ENCODE data around the gene C6orf58.

- RRBS: no CpG with 5 or more reads among the region's 1 CpG
Observed at GRCh38 chr6:125818717-125818999, 27.9 kb downstream of the NCOA7 start.

- RRBS: no CpG with 5 or more reads among the region's 11 CpGs
Observed at GRCh38 chr6:125888989-125890209, 67.2 kb upstream of the HINT3 start.

- RRBS: no CpG with 5 or more reads among the region's 4 CpGs
Observed at GRCh38 chr6:125906885-125907199, 49.7 kb upstream of the HINT3 start.

GRCh38 chr6:125950230-125950713 lies 6.3 kb upstream of the HINT3 start:
- RRBS: no CpG with 5 or more reads among the region's 6 CpGs

- RRBS: no CpG with 5 or more reads among the region's 4 CpGs
Observed at GRCh38 chr6:125994993-125995720, 8.8 kb downstream of the TRMT11 start.

- RRBS: no CpG with 5 or more reads among the region's 10 CpGs
Observed at GRCh38 chr6:126047410-126047821, 61.1 kb downstream of the TRMT11 start.

DNA sequence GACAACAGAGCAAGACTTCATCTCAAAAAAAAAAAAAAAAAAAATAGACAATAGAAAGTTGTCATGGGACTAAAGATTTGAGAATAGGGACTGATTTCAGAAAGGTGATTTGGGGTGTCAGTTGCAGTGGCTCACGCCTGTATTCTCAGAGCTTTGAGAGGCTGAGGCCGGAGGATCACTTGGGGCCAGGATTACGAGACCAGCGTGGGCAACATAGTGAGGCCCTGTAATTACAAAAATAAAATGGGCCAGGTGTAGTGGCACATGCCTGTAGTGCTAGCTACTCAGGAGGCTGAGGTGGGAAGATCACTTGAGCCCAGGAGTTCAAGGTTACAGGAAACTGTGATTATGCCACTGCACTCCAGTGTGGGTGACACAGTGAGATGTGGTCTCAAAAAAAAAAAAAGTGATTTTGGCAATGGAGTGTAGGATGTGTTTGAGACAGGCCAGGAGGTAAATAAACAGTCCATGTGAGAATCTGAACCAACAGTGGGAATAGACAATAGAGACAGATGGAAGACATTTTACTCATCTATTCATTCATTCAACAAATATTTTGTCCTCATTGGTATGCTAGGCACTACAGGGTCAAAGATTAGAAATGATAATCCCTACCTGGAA lies 64.1 kb downstream of the TRMT11 start:
- RRBS: no CpG with 5 or more reads among the region's 4 CpGs

DNA sequence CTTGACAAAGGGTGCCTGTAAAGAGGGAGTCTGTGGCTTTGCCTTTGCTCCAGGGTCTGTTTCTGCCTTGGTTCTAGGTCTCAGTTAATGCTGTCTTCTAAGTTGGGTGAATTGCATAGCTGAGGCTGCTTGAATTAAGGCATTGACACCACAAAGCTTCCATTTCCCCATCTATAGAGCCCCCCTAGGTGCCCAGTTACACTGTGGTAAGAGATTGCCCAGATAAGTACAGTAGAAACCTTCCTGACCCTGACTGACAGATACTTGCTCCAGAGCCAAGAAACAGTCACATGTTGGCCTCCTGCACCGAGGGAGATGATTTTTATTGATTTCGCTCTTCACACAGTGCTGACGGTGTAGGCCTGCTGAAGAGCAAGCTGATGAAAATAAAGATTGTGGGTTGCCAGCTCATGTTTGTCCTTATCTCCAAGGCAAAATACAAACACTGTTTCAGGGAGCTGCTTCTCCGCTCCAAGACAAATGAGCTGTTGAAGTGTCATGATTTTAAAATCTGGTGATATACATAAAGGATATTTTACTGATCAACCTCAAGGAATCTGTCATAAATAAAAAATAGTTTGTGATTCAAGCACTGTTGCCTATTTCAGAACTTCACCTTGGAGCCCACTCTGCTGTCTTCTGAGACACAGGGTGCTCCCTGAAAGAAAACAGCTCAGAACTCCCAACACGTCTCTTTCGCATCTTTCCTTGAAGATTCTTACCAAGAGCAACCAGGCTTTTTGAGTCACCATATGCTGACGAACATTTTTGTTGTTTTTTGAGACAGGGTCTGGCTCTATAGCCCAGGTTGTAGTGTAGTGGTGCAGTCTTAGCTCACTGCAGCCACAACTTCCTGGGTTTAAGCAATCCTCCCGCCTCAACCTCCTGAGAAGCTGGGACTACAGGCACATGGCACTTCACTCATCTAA lies 68.1 kb downstream of the TRMT11 start:
- RRBS: no CpG with 5 or more reads among the region's 8 CpGs

- RRBS: no CpG with 5 or more reads among the region's 2 CpGs
Observed at GRCh38 chr6:126095601-126096168, 109.3 kb downstream of the TRMT11 start.

DNA sequence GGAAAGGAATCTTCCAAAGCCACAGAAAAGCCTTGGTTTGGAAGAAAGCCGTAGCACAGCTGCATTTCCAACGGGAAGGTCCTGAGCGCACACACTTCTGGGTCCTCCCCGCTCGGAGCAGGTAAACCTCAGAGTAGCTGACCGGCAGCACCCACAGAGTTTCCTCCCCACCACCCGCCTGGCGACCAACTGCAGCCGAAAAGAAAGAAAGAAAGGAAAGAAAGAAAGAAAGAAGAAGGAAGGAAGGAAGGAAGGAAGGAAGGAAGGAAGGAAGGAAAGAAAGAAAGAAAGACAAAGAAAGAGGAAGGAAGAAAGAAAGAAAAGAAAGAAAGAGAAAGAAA lies 898 bp upstream of the RSPO3 start:
- RRBS: no CpG with 5 or more reads among the region's 9 CpGs

DNA sequence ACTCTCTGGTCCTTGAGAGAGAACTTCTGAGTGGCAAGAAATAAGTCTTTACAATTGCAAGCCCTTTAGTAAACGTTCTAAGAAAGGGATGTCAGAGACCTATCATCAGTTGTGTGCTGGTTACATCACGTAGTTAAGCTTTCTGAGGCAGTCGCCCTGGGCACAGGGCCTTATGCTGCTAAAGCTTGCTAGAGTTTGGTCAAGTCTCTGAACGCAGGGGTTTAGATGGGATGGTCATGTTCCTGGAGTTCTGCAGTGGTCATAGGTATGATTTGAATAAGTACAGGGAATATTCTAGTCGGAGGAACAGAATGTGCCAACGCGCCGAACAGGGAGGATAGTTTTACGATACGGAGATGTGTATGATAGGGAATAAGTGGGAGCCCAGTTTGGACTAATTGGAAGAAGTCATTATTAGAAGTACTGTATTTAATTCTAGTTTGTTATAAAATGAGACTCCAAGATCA lies 1.0 kb upstream of the ECHDC1 start:
- RRBS: no CpG with 5 or more reads among the region's 10 CpGs

DNA sequence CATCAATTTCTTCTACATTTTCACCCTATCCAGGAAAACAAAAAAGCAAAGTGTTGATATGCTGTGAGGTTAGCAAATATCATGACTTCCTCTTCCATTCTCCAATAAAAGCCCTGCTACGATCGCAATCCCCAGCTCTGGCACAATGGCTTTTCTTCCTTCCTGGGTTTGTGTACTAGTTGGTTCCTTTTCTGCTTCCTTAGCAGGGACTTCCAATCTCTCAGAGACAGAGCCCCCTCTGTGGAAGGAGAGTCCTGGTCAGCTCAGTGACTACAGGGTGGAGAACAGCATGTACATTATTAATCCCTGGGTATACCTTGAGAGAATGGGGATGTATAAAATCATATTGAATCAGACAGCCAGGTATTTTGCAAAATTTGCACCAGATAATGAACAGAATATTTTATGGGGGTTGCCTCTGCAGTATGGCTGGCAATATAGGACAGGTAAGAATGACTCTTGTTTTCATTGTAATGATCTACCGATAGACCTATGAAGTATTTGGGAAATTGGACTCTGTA lies at the start of gene C6orf58:
Gene C6orf58, plus strand, starts transcription at position 134 of the 521 bp plus-strand sequence.
- RRBS: no CpG with 5 or more reads among the region's 3 CpGs

- RRBS: no CpG with 5 or more reads among the region's 4 CpGs
Observed at GRCh38 chr6:127939461-127940132, 38.7 kb upstream of the THEMIS start.

GRCh38 chr6:128302914-128303547 lies 217.4 kb downstream of the PTPRK start:
- RRBS: no CpG with 5 or more reads among the region's 8 CpGs

DNA sequence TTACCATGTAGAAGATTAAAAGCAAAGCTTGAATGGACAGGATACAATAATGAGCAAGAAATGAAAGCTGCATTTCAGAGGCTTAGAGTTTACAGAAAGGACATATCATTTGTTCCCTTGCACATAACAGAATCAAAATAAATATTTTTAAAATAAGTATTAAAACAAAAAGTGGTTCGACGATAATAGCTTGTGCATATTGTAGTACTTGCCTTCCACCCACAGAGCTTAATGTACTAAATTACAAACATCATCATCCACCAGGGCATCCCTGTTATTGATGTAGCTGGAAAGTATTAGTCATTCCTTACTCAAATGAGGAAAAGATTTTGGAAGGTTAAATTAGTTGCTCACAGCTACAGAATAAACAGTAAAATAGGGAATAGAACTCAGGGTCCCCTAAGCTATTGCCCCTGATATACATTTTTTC lies 150.4 kb downstream of the PTPRK start:
- RRBS: no CpG with 5 or more reads among the region's 2 CpGs

- RRBS: no CpG with 5 or more reads among the region's 6 CpGs
Observed at GRCh38 chr6:128885421-128885882, 2.5 kb downstream of the LAMA2 start.

GRCh38 chr6:128886528-128886958 lies 3.6 kb downstream of the LAMA2 start:
- RRBS: no CpG with 5 or more reads among the region's 1 CpG

DNA sequence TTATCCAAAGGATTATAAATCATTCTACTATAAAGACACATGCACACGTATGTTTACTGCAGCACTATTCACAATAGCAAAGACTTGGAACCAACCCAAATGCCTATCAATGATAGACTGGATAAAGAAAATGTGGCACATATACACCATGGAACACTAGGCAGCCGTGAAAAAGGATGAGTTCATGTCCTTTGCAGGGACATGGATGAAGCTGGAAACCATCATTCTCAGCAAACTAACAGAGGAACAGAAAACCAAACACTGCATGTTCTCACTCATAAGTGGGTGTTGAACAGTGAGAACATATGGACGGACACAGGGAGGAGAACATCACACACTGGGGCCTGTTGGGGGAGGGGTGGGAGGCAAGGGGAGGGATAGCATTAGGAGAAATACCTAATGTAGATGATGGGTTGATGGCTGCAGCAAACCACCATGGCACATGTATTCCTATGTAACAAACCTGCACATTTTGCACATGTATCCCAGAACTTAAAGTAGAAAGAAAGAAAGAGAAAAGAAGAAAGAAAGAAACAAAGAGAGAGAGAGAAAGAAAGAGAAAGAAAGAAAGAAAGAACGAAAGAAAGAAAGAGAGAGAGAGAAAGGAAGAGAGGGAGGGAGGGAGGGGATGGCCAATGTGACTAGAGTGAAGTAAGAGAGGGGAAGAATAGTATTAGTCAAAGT lies 114.0 kb downstream of the LAMA2 start:
- RRBS: no CpG with 5 or more reads among the region's 4 CpGs

DNA sequence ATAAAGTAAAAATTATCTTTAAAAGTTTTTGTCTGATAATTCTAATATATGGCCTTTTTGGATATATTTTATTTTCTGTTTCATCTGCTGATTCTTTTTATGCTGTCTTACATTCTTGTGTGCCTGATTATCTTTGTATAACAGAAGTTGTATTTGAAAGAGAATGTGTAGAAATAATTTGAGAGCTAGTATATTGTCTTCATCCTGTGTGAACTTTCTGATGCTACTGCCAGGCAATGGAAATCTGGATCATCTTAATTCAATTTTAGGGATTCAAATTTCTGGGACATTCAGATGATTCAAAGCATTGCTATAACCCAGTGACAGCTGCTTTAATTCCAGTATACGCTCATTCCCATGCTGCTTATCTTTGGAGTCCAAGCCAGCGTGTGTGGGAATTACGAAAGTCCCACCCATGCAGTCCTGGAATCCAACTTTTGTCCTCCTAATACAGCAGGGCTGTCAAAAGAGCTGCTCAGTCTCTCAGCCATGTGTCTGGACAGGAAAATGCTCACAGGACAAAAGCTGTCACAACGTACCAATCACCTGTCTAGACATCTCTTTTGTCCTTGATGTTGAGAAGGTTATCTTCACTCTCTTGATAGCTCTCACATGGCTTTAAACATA lies 219.7 kb downstream of the LAMA2 start:
- RRBS: no CpG with 5 or more reads among the region's 4 CpGs

DNA sequence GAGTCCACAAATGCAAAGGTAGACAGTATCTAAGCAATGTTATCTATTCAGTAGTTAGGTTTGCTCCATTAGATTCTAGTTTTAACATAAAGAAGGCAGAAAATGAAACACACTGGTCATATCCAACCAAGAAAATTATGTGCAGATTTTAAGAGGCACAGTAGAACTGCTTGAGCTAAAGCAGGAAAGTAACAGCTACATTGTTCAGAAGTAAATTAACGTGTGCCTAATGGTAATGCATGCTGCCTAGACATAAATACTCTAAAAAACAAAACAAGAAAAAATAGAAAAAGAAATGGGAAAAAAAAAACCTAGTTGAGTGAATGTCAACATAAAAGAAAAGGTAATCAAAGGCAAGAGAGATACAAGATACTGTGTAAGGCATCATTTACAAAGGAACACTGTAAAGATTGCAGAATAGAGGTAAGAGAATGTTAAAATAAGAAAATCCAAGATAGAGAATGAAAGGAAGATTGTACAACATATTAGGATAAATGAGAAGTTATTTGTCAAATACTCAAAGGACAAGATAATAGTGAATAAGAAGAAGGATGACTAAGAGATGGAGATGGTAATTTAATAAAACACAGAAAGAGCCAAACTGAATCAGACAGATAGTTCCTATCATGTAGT lies 332.2 kb downstream of the ARHGAP18 start:
- RRBS: no CpG with 5 or more reads among the region's 1 CpG